Kidney epithelial cell (primary cell): ENCODE measurements around a stretch of chr10.

GRCh38 chr10:30048868-30049465 is 10.4 kb downstream of the JCAD start:
- RAMPAGE, long total RNA: no peak
- RRBS: no CpG with 5 or more reads among the region's 14 CpGs

- RAMPAGE, long total RNA: no peak
- RRBS: 2% methylated on average over 24 of the region's 54 CpGs
Observed at GRCh38 chr10:30058634-30059167, 685 bp downstream of the JCAD start.

- RAMPAGE, long total RNA: no peak
- RRBS: no CpG with 5 or more reads among the region's 4 CpGs
Observed at GRCh38 chr10:30063025-30063523, 3.7 kb upstream of the JCAD start.

- RAMPAGE, long total RNA: no peak
- RRBS: no CpG with 5 or more reads among the region's 10 CpGs
Observed at GRCh38 chr10:30151977-30152591, 92.7 kb upstream of the JCAD start.

- RAMPAGE, long total RNA: no peak
- RRBS: no CpG with 5 or more reads among the region's 8 CpGs
Observed at GRCh38 chr10:30587360-30587932, 42.1 kb downstream of the LYZL2 start.

DNA sequence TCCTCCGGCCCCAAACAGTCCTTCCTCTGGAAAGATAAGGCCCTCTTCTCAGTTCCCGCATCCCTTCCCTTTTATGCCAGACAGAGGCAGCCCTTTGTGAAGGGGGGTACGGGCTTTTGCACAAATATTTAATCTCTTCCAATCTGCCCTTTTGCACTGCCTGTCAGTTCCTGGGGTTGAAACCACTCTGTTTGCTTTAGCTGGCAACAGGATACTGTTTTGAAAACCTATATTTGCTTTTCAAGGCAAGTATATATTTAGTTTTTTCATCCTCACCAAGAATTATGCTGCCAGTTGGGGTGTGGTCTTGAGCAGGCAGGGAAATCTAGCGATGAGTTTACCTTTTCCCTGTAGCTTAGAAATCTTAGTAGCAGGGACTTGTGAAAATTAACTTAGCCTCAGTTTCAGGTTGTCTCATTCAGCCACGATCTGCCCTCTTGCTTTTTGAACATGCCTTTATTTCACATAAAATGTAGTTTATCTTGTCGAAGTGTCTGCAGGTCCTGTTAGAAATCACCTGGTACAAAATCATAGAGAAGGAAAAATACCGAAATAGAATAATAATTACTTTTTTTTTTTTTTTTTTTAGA is 23.7 kb downstream of the LYZL2 start:
- RAMPAGE, long total RNA: no peak
- RRBS: no CpG with 5 or more reads among the region's 7 CpGs

GRCh38 chr10:30704530-30705663 is 75.3 kb upstream of the LYZL2 start:
- RAMPAGE, long total RNA: no peak
- RRBS: no CpG with 5 or more reads among the region's 24 CpGs

DNA sequence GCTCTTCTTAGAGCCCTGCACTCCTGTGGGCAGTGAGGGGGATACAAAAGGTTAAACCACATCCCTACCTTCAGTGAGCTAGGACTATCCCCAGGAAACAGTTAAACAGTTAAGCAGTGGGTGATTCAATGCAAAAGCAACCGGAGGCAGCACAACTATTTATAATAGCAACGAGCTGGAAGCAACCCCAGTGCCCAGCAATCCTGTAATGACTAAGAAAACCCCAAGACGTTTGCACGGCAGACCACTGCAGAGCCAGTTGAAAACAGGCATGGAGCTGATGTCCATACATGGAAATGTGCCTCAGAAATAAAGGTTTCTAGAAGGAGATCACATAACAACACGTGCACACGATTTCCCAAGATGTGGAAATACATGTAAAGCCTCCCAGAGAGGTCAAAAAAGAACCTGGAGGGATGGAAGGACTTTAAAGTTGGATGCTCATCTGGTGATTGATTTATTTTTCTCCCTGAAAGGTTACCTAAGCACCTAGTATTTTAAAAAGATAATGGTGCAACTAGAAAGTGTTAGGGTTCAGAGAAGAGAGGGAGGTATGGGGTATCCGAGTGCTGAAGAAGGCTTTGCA is 107.4 kb upstream of the LYZL2 start:
- RAMPAGE, long total RNA: no peak
- RRBS: no CpG with 5 or more reads among the region's 7 CpGs

DNA sequence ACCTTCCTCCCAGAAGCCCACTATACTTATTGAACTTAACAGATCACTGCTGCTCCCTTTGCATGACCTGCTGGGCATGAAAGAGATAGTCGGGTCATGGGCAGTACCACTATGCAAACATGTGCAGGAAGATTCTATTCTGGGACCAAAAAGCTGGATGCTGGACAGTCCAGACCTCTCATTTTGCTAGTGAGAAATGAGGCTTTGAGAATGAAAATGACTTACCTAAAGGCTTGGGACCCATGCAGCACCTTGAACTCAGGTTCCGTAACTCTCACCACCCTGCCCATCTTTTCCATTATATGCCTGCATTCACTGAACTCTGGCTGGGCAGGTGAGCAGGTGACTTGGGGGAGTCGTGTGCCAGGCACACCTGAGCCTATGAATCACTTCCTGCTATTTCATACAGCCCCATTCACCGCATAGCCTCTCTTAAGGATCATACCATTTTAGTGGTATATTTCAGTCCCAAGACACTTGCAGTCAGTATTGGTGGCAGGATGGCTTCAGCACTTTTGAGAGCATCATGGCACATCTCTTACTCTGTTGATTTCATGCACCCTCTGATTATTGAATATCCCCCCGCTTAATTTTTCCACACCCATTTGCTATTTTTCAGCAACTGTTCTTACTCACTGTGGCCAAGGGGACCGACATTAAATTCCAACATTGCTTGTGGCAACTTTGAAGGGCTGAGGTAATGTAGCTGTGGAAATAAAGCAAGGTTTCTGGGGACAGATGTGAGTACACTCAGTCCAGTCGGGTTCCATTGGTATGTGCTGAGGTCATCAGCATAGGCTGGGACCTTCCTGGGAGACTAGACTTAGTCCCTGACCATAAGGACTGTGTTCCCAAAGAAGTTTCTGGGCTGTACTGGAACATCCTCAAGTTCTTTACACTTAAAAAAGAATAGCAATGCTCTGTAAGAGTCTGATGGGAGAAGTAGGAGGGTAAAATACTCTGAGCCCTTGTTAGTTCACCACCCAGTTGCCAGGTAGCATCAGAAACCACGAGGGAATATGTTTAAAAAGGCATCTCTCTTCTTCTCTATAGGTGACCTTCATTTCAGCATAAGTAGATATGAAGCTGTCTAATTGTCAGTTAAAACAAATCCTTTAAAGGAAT is 39.7 kb upstream of the ZNF438 start:
- RAMPAGE, long total RNA: no peak
- RRBS: no CpG with 5 or more reads among the region's 8 CpGs

DNA sequence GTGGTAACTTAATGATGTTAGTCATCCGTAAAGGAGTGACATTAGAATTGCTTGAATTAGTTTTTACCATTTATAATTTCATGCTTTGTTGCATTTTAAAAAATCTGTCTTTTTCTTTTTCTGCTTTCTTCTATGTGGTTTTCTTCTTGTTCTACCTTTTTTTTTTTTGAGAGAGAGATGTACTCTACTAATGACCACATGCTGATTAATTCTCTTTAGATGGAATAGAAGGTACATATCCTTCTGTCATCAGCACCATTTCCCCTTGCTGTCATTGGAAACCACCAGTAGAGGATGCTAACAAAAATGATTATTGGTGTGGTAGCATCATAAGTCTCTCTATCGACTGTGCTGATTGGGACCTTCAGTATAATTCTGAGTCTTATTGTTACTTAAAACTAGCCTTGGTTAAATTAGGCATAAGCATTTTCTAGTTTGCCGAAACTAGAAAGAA is 3.6 kb downstream of the ZEB1 start:
- RAMPAGE, long total RNA: no peak
- RRBS: no CpG with 5 or more reads among the region's 3 CpGs

GRCh38 chr10:31363943-31364371 is 44.9 kb downstream of the ZEB1 start:
- RAMPAGE, long total RNA: no peak
- RRBS: no CpG with 5 or more reads among the region's 13 CpGs

GRCh38 chr10:31707351-31708509 is 220.9 kb downstream of the ARHGAP12 start:
- RAMPAGE, long total RNA: no peak
- RRBS: no CpG with 5 or more reads among the region's 15 CpGs

GRCh38 chr10:31774902-31775557 is 153.6 kb downstream of the ARHGAP12 start:
- RAMPAGE, long total RNA: no peak
- RRBS: no CpG with 5 or more reads among the region's 13 CpGs

- RAMPAGE, long total RNA: no peak
- RRBS: no CpG with 5 or more reads among the region's 5 CpGs
Observed at GRCh38 chr10:31940693-31941390, 12.2 kb upstream of the ARHGAP12 start.

GRCh38 chr10:31961123-31962165 is 32.8 kb upstream of the ARHGAP12 start:
- RAMPAGE, long total RNA: no peak
- RRBS: no CpG with 5 or more reads among the region's 11 CpGs

DNA sequence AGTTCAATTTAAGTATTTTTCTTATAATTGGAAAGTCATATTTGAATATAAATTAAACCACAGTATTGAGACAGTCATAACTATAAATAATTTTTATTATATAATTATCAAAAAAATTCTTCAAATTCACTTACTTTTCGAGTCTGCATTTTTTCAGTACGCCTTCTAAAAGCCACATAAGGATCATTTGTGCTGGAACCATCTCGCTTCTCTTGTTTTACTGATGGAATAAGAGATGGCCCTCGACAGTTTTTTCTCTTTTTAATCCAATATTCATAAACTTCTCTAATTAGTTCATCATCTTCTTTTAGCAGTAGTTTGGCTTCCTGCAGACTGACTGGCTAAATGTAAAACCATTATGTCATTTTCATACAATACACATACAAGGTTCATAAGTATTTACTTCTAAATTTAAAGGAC is 54.1 kb downstream of the EPC1 start:
- RAMPAGE, long total RNA: no peak
- RRBS: no CpG with 5 or more reads among the region's 4 CpGs

GRCh38 chr10:32317599-32318108 is 29.3 kb downstream of the EPC1 start:
- RAMPAGE, long total RNA: no peak
- RRBS: no CpG with 5 or more reads among the region's 2 CpGs

DNA sequence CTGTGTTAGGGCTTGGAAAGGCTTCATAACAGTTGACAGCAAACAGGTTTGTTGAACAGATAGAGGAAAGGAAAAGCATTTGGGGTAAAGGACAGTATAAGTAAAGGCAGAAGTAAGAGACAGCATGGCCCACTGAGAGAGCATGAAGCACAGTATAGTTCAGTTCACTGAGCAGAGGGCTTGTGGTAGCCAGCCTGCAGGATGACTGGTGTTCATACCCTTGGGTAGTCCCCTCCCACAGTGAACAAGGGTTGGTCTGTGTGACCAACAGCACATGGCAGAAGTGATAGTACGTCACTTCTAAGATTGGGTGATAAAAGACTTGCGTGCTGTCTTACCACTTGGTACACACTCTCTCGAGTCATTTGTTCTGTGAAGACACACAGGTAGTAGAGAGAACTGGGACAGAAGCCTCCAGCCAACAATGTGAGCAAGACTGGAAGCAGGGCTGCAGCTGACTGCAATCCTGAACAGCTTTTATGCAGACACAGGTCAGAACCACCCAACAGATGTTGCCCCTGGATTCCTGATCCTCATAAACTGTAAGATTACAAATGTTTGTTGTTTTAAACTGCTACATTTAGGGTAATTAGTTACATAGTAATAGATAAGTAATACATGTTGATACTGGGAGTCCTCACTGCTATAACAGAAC is 14.6 kb downstream of the EPC1 start:
- RAMPAGE, long total RNA: no peak
- RRBS: no CpG with 5 or more reads among the region's 3 CpGs

DNA sequence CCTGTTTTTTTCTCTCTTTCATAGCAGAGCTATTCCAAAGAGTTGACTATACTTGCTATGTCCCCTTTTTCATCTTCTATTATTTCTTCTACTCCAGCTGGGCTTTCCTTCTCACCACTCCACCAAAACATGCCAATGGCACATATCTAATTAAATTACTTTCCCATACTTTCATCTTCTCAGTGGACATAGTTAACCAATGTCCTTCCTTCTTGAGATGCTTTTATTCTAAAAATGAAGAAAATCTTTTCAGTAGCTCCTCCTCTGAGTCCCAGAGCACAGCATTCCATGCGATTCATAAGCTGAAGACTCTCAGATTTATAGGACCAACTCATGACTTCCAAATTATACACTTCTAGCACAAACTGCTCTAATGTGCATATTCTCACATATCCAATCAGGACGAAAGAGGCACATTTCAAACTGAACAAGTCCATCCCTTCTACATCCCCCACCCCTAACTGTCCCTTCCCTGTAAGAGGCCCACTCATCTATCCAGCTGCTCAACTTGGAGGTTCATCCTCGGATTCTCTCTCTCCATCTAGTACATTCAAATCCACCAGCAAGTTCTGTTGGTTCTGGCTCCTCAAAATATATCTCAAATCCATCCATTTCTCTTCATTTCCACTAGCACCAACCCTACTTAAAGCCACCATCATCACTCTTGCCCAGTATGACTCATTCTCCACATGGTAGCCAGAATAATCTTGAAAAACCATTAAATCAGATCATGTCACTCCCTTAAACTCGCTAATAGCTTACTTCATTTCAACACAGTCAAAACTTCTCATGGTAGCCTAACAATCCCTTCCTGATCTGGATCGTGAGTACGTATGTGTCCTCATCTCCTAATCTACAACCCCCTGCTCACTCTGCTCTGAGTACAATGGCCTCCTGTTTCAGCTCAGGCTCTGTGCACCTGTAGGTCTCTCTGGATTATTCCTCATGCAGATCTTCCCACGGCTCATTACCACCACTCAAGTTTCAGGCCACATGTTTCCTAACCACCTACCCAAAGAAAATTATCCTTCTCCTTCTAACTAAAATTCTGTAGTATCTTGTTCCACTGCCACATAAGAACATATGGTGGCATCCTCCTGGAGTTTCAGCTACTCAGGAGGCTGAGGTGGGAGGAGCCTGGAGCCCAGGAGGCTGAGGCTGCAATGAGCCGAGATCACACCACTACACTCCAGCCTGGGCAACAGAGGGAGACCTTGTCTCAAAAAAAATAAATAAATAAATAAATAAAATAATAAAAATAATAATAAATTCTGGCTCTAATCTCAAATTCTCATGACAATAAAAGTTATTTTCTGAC is 8.8 kb downstream of the EPC1 start:
- RAMPAGE, long total RNA: no peak
- RRBS: no CpG with 5 or more reads among the region's 8 CpGs

DNA sequence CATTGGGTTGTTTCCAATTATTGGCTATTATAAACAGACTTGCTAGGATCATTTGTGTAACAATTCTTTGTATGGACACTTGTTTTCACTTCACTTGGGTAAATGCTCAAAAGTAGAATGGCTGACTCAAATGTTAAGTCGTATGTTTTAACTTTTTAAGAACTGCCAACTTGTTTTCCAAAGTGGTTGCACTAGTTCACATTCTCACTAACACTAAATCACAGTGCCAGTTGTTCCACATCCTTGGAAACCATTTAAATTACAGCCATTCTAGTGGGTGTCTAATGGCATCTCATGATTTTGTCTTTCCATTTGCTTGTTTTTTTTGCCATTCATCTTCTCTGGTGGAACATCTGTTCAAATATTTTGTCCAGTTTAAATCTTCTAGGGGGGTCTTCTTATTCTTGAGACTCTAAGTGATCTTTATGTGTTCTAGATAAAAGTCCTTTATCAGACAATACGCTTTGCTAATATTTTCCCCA is 64.1 kb downstream of the ITGB1 start:
- RAMPAGE, long total RNA: no peak
- RRBS: no CpG with 5 or more reads among the region's 2 CpGs